Fibroblast of the aortic adventitia (primary cell): ENCODE measurements around a stretch of chr21.

DNA sequence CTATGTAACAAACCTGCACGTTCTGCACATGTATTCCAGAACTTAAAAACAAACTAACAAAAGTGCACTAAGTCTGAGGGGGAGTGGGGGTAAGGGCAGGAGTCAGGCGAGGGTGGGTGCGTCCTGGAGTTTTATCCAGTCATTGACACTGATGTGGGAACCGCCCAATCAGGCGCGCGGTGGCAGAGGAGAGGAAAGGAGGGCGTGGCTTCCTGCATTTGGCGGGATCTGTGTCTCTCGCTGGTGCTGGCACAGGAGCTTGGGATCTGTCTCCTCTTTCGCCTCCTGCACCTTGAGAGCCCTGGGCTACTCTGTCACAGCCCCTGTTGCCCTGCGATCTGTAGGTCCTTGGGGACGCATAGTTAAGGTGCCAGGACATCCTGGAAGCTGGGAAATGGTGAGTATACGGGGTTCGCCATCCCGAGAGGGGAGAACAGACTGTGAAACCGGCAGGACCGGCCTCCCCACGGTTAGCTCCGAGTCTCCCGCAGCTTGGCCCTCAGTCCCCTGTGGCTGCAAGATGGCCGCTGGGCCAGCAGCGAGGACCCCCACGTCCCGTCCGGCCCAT is 4203.1 kb upstream of the TPTE start:
- CAGE, long polyA plus RNA: no peak

GRCh38 chr21:8397384-8397817 is 2124.0 kb upstream of the TPTE start:
- CAGE, long polyA plus RNA: no peak

- CAGE, long polyA plus RNA: no peak
Measured at GRCh38 chr21:9129585-9130169, 1391.7 kb upstream of the TPTE start.

DNA sequence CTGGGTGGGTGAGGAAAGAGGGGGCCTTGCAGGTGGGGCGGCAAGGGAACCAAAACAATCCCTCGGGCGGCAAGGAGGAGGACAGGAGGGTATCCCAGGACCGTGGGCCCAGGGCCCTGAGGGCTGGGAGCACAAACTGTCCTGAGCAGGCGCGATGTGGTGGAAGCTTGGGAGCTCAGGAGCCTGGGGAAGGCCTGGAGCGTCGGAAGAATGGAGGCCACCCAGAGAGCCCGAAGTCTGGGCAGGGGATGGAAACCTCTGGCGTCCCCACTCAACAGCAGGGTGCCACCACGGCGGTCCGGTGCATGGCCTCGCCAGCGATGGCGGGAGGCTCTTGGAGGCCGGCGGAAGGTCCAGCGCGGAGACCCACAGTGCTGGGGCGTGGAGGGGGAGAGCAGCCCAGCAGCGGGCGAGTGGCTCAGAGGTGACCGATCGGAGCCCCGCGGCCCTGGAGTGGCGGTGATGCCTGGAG is 140.4 kb downstream of the LIPI start:
- CAGE, long polyA plus RNA: no peak

DNA sequence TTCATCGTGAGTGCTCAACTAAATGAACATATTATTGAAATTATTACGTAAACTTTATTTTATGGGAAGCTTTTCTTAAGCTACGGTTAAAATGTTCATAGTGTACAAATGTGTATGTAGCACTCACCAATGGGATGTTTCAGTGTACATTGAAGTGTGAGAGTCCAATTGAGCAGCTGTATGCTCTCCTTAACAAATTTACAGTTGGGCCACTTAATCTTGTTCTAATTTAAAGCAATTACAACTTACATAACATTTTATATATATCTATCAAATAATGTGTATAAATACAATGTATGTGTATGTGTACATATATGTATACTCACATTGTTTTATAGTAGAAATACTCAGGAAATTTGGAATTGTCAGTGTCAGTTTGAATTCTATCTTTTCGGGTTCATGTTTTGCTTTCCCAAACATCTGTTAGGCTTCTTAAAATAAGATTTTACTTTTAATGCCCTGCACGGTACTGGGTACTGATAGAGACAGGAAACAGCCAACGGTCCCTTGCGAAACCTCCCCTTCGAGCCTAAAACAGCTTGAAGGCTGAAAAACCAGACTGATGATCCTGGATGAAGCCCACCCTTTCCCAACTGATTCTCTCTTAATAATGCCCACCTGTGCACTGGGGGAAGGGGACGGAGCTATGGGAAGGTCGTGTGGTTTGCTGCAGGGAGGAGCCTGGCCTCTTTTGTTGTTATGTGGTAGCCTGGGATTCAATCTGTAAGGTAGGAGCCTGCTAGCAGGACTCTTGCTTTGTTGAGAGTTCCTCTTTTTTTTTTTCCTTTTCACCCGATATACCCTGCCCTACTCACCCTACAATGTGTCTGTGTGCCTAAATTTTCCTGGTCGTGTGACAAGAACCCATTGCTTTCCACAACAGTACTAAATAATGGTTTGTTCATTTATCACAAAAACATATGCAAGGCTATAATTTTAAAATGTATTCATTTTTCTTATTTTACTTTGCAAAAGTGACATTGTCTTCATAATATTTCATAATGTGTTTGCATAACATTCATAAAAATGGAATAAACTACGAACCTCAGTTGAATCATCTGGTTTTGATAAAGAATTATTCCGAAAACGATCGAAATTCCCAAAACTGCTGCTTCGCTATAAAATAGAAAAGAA is 25.6 kb downstream of the SAMSN1 start:
- CAGE, long polyA plus RNA: no peak

DNA sequence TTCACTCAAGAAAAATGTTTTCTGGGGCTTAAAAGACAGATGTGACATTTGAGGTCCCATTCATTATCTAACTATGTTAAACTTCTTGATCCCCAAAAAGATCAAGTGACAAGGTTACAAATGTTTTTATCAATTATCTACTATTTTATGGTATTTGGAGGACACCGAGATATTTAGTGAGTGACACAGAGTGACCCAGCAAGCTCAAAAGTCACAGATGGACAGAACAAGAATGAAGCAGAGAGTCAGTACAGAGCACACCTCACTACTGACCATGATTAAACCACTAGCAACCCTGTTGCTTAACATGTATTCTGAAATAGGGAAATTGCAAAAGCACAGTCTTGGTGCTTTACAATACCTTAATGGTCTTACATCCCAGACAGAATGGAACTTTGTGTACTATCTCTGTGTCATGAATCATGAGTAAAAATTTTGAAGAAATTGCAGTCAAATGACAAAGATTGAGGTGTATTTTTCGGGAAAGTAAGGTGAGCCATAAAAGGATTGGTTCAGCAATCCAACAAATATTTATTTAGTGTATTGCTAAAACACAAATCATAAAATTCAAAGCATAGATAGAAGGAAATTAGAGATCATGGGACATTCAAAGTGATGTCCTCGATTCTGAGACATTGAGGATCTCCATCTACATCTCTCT is 2.6 kb upstream of the SAMSN1 start:
- CAGE, long polyA plus RNA: no peak

DNA sequence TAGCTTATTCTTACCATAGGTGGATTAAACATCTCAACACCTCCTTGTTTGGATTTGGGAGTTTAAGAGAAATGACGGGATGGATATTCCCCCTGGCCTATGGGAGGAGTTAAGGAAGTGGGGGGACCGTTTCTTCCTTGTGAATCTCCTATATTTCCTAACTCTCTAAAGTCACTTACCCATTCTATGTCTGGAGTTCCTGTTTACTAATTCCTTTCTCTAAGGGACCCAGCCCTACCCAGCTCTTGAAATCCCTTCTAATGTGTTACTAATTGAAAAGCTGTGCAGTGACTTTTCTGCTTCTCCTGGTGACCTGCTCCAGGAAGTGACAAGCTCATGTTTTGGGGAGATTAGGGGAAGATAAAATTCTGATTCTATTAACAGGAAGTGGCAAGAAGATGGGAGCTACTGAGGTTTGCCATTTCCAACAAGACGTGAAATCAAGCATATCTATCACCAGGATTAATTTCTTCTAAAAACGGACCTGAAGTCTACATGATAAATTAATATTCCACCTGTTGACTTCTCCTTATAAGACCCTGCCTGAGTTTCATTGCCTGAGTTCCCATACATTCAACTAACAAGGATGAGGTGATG is 4.1 kb upstream of the SAMSN1 start:
- CAGE, long polyA plus RNA: no peak

DNA sequence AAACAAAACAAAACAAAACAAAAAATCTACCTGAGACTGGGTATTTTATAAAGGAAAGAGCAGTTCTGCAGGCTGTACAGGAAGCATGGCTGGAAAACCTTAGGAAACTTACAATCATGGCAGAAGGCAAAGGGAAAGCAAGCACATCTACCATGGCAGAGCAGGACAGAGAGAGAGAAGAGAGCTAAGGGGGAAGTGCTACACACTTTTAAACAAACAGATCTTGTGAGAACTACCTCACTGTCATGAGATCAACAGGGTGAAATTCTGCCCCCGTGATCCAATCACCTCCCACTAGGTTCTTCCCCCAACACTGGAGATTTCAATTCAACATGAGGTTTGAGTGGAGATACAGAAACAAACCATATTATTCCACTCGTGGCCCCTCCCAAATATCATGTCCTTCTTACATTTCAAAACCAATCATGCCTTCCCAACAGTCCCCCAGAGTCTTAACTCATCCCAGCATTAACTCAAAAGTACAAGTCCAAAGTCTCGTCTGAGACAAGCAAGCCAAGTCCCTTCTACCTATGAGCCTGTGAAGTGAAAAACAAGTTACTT is 198.4 kb upstream of the SAMSN1 start:
- CAGE, long polyA plus RNA: no peak

GRCh38 chr21:14998018-14998864 is 66.6 kb downstream of the NRIP1 start:
- CAGE, long polyA plus RNA: no peak

GRCh38 chr21:15027761-15028636 is 36.8 kb downstream of the NRIP1 start:
- CAGE, long polyA plus RNA: no peak

DNA sequence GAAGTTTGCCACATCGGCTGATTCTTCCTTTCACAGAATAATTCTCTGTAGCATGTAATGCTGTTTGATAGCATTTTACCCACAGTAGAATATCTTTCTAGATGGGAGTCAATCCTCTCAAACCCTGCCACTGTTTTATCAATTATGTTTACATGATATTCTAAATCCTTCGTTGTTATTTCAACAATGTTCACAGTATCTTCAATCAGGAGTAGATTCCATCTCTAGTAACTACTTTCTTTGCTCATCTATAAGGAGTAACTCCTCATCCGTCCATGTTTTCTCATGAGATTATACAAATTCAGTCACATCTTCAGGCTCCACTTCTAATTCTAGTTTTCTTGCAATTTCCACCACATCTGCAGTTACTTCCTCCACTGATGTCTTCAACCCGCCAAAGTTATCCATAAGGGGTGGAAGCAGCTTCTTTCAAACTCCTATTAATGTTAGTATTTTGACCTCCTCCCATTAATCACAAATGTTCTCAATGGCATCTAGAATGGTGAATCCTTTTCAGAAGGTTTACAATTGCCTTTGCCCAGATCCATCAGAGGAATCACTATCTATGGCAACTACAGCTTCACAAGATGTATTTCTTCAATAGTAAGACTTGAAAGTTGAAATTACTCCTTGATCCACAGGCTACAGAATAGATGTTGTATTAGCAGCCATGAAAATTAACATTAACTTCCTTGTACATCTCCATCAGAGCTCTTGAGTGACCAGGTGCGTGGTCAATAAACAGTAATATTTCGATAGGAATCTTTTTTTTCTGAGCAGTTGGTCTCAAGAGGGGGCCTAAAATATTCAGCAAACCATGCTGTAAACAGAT is 19.0 kb downstream of the NRIP1 start:
- CAGE, long polyA plus RNA: no peak

DNA sequence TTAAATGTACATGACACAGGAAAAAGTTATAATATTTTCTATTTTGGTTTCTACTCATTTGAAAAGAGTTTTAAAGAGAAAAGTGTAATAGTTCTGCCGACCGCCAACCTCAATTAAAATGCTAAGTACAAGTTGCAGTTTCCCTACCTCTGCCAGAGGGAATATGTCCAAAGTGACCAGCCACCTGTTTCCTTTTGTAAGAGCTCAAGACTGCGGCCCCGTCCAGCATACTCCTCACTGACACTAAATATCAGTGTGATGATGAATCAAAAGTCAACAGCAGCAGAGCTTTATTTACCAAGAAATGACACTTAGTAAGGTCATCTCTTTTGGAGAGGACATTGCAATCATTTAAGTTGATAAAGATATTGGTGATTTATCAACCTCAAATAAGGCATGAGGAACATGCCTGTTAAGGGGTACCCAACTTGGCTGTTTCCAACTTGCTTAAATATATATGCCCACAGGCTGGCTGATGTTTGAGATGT is 57.5 kb upstream of the NRIP1 start:
- CAGE, long polyA plus RNA: no peak

GRCh38 chr21:15797719-15798057 is 67.9 kb downstream of the USP25 start:
- CAGE, long polyA plus RNA: no peak

DNA sequence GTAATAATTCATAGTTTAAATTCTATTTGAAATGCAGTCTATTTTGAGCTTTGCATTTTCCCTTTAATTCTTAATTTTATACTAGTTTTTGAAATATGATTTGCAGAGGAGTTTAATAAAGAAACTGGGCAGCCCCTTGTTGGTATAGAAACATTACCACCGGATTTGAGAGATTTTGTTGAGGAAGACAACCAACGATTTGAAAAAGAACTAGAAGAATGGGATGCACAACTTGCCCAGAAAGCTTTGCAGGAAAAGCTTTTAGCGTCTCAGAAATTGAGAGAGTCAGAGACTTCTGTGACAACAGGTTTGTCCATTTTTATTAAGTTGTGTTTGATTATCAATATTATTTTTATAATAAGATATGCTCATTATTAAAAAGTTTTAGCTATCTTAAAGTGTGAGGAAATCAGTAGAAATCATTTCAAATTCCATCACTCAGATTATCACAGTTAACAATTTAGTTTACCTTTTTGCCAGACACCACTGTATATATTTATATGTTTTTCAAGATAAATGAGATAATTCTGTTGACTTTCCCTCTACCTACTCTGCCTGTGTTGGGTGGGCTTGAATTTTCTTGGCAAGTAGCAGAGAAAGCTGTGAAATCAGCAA is 103.6 kb downstream of the USP25 start:
- CAGE, long polyA plus RNA: no peak

DNA sequence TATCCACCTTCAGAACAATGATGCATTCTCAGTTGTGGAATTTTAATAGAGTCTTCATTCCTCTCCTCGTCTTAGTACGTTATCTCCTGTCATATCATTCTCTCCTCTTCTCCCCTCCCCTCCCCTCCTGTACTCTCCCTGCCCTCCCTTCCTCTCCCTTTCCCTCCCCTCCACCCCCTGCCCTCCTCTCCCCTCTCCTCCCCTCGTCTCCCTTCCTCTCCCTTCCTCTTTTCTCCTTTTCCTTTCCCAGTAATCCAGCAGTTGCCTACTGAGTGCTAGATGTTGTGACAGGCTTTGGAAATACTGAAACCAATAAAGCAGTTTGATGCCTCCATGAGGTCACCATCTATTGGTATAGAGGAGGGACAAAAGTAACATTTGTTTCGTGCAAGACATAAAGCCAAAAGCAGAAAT is 453.9 kb downstream of the USP25 start:
- CAGE, long polyA plus RNA: no peak

GRCh38 chr21:16539706-16539905 is 809.8 kb downstream of the USP25 start:
- CAGE, long polyA plus RNA: no peak

DNA sequence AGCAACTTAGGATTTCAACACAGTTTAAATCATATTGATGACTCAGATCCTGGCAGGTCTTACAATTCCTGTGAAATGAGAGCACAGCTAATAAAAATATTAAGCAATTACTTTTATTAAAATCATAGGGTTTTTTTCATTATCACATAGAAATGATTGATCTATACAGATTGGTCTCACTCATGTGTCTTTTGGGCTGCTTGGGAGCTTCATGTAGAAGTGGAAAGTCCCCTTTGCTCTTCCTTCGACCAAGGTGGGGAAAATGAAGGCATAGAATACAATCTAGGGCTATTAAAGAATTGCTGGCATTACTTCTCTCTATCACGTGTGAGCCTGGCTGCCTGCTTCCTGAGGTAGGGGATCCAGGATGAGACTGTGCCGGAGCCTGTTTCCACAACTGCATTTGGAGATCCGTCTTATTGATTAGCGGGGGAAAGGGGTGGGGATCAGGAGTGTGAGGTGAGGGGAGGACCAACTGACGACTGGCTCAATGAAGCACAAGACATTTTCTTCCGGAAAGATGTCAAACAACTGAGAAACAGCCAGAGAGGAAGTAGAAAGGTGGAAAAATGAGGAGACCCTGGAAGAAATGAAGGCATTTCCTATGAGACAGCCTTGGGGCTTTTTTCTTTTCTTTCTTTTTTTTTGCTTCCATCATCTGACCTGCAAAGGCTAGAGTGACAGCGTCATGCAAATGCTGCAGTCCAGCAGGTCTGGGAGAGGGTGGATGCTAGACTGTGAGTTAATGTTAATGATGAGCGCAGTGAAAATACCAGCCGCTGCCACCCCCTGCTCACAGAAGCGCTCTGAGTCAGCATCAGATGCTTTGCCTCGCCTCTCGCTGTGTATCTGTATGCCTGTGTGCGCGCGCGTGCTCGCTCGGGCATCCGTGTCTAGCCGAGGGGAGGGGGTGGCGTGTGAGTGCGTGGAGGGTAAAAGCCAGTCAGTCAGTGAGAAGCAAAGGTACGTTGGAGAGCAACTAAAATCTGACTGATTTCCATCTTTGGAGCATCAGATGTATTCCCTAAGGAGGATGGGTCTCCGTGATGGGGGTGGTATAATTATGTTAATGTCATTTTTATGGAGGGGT is 858.3 kb downstream of the USP25 start:
- CAGE, long polyA plus RNA: no peak

GRCh38 chr21:17070779-17071216 is 442.0 kb upstream of the CXADR start:
- CAGE, long polyA plus RNA: no peak

GRCh38 chr21:17139560-17140024 is 373.3 kb upstream of the CXADR start:
- CAGE, long polyA plus RNA: no peak

DNA sequence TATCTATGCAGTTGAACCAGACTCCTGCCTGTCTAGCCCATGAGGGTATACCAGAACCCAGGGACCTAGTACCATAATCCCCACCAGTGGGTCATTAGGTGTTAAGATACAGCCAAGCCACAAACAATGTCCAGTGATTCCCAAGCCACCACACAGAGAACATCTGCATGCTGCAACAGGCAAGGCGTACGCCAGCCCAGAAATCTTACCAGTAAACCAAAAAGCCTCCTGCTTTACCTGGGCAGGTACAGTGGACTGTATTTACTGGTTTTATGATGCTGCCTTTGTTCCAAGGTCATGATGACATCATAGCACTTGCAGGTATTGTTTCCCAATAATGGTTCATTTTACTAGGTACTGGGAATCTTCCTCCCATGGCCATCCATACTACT is 20.1 kb upstream of the CXADR start:
- CAGE, long polyA plus RNA: no peak